Mesenchymal stem cell of the bone marrow (primary cell): Measurements from ENCODE around the genes HCAR3 and DENR.

- CAGE, long polyA plus RNA: no peak
Observed at GRCh38 chr12:122142981-122143238, 31.1 kb downstream of the IL31 start.

DNA sequence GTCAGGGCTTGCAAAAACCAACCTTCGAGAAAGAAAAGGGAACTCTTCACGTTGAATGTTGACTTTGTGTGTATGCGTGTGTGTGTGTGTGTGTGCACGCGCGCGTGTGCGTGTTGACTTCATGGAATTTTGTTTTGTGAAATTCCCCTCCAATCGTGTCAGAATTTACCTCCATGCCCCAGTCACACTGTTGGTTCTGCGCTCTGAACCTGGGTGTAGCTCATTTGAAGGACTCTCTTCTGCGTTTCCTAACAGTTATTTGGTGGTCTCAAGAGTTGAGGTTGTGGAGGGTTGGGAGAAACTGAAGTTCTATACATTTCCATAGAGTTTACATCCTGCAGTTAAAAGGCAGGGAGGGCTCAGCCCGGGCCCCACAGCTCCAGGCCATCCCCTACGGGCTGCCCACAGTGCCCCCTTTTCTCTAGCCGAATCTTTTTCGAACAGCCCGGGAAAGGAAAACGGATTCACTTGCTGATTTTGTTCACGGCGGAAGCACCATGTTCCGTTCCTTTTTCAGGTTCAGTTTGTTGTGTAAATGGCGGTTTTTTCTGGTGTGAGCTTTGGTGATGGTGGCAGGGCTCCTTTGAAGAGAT lies 27.4 kb downstream of the IL31 start:
- CAGE, long polyA plus RNA: no peak

- CAGE, long polyA plus RNA: no peak
Observed at GRCh38 chr12:122185614-122185979, 2.7 kb downstream of the LRRC43 start.

DNA sequence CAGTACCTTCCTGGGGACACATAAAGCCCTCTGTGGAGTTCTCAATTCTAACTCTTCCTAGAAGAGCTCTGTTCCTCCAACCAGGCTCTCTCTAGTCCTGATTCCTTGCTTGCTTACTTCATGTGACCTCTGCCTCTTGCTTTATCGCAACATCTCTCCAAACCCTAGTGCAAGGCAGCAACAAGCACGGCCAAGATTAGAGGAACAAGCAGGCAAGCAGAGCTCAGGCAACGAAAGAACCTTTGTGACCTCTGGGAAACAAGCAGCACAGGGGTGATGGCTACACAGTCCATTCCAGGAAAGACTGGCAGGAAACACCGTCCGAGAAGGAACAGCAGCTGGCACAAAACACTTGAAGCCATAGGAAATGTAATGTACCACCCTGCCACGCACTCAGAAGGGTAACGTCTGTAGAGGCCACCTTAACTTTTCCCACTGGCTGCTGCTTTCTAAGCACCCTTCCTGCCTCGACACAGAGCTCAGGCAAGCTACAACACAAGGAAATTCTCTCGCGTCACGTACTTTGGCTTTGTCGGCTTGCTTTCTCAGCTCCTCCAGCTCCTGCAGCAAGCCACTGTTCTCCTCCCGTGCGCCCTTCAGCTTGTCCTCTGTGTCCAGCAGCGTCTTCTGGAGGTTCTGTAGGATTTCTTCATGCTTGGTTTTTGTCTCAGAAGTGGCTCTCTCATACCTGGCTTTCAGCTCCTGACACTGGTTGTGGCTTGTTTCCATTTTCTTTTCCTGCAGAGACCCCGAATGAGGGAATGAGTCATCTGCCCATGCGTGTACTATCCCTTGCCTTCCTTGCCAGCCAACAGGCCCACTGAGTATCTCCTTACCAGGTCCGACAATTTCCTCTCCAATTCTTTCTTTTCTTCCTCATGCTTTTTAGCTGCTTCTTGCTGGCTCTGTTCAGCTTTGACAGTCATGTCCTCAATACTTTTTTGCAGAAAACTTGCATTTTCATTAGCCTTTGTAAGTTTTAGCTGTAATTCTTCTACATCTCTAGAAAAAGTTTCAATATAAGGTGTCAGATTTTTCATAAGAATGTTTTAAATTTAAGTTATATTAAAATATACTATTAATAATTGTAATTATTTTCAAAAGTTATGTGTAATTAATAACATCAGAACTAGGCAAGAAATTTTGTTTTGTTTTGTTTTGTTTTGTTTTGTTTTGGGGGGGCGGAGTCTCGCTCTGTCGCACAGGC lies 61.5 kb upstream of the VPS33A start:
- CAGE, long polyA plus RNA: no peak

GRCh38 chr12:122374567-122375298 lies 47.7 kb downstream of the CLIP1 start:
- CAGE, long polyA plus RNA: no peak

- CAGE, long polyA plus RNA: no peak
Observed at GRCh38 chr12:122398924-122399890, 23.3 kb downstream of the CLIP1 start.

GRCh38 chr12:122423797-122424086 lies 1.3 kb upstream of the CLIP1 start:
- CAGE, long polyA plus RNA: no peak

DNA sequence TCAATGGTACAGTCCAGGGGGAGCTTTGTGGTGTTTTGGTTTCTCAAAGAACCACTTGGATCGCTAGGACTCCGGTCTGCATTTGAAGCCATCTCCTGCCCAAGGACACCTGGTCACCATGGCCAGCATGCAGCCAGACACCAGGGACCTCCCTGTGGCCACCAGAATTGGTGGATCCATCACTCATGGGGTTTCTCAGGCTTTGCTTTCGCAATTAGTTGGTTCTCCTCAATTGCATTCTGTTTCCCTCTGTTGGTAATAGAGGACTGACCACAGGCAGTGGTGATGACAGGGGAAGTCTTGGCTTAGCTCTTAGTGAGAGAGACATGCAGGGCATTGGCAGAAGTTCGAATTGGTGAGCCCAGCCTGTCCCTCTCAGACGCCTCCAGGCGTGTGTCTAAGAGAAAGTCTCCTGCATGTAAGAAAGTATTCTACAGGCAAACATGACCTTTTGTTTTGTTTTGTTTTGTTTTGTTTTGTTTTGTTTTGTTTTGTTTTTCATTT lies 21.4 kb downstream of the HCAR2 start:
- CAGE, long polyA plus RNA: no peak

DNA sequence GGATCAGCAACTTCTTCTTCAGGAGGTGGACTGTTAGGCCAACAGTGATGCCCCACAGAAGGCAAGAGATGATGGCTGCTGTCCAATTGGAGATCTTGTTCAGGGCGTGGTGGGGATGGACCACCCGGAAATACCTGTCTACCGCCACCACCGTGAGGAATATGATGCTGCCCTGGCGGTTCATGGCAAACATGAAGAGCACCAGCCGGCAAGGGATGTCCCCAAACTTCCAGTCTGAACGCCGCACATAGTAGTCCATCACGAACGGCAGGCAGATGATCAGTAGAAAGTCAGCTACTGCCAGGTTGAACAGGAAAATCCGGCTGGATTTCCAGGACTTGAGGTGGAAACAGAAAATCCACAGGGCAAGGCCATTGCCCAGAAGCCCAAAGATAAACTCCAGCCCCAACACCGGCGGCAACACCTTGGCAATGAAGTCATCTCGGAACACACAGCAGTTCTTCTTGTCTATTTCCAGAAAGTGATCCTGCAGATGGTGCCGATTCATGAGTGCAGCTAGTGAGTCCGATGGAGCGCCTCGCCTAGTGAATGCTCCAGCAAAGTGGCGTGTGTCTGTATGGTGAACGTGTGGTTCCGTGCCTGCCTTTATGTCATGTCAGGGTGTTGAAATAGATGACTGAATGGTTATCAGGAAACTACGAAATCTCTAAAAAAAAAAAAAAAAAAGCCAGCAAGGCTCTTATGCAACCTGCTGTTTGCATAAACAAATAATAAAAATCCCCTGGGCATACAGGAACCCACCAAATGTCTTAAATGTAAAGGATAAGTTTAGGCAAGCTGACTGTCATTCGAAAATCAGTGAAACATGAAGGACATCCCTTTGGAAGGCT lies at the start of gene HCAR3:
TSS of gene HCAR3 (minus strand) at position 582 of the 851 bp plus-strand sequence.
- CAGE, long polyA plus RNA: no peak

DNA sequence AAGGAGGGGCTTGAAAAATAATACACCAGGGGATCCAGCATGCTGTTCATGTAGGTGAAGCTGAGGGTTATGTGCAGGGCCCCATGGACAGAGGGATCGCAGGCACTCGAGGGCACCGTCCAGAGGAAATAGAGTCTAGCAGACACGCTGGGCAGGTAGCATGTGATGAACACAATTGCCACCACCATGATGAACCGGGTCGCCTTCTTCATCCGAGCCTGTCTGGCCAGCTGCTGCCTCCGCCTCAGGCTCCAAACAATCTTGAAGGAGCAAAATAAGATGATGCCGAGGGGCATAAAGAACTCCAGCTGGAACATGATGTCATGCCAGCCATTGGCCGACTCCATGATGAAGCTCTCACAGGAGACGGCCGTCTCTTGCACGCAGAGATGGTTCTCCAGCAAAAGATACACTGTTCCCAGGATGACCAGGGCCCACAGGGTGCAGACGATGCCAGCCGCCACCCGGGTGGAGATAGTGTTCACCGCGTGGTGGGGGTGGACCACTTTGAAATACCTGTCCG lies 1.1 kb downstream of the HCAR1 start:
- CAGE, long polyA plus RNA: no peak

DNA sequence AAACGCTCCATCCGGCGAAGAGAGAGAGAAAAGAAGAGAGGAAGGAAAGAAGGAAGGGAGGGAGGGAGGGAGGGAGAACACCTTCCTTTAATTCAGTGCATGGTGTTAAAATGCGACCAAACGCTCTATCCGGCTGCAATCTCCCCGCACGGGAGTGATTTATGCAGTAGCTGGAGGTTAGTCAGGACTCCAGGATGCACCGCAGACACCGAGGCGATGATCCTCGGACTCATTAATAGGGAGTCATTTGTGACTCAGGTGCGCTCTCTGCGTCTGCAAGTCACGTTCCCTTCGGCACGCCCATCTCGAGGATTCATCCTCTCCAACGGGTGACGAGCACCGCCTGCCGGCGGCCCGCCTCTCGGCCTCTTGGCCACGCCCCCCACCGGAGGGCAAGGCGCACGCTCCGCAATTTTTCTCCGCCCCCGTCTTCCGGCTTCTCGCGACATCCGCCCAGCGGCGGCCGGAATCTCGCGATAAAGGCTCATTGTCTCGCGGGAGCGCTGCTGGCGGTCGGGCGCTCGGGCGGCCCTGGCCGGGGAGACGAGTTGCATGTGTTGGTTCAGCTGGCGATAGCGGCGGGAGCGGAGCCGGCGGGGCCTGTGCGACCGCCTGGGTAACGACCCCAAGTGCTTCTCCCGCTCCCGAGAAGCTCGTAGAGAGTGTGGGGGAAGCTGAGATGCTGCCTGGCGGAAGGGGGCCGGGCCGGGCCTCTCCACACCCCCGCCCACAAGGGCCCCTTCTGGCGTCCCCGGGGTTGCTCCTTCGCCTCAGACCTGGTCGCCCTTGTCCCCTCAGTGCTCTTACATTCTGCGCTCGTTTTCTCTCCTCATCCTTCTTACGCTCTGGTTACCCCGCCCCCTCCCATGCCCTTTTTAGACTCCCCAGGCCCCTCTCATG lies at the start of gene DENR:
TSS of gene DENR (plus strand) at position 490 of the 900 bp plus-strand sequence.
- CAGE, long polyA plus RNA: no peak

DNA sequence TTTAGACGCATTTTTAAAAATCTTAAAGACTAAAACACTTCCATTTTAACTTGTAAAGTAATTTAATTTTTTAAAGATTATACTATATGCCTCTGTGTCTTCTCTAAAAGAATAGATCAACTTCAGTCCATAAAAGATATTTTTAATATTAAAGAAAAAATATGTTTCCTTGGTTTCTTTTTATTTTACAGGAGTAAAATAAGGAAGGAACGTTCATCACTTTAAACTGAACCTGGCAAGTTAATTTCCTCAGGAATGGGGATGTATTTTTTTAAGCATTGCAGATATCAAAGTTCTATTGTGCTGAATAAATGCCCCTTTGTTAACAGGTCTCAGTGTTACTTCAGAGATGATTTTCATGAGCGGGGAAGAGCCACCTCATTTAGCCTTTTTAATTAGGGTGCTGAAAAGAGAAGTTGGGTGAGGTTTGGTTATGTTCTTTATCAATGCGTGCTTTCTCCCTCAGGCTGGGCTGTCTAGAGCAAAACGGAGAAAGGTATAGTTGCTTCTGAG lies 8.1 kb upstream of the HIP1R start:
- CAGE, long polyA plus RNA: no peak

DNA sequence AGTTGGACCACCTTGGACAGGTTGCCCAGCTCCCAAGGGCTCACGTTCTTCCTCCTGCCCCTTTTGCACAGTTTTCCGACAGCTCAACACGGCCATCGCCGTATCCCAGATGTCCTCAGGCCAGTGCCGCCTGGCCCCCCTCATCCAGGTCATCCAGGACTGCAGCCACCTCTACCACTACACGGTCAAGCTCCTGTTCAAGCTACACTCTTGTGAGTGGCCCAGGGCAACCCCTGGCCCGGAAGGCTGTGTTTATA lies 18.6 kb downstream of the HIP1R start:
- CAGE, long polyA plus RNA: no peak

GRCh38 chr12:122861923-122862645 lies 26.8 kb downstream of the HIP1R start:
- CAGE, long polyA plus RNA: no peak

- CAGE, long polyA plus RNA: no peak
Observed at GRCh38 chr12:122875072-122876113, 20.5 kb downstream of the VPS37B start.

DNA sequence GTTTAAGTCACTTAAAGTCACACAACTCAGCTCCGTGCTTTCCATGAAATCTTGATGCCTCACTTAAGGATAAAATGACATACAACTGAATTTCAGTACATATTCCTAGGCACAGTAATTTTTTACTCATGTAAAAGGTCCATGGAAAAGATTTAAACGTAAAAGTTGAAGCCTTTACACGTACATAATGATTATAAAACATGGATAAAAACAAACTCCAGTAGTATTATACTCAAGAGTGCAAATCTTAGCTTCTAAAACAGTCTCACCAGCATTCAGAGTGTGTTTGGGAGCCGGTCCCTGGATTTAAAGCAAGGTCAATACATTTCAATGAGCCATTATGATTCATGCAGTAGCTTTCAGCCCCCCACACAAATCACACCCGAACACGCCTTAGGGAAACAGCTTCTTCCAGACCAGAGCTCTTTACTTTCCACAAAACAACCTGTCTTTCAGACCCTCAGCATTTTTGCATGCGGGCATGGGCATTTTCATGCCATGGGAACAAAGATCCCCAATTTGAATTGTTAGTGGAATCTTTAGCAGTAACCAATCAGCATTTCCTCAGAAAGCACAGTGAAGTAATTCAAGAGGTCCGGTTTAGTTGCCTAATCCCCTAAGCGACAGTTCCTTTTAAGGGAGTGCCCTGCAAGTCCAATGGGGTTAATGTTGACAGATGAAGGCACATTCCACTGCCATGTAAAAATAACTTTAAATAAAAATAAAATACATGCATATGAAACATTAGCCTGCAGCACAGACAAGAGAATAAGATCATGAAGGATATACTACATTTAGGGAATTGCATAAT lies 4.3 kb downstream of the VPS37B start:
- CAGE, long polyA plus RNA: no peak

DNA sequence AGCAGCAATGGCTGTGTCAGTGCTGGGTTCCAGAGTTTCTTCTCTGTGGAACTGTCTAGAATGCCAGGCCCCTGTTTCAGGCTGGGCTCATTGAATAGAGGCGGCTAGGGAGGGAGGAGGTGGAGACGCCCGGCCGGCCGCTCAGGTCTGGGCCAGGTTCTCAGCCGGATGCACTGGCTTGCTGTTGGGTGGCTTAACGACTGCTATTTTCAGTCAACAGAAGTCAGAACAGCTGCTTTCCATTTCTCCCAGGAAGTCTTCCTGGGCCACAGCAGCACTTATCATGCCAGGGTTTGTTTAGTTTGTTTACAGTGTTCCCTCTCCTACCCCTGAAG lies 26.0 kb upstream of the VPS37B start:
- CAGE, long polyA plus RNA: no peak

DNA sequence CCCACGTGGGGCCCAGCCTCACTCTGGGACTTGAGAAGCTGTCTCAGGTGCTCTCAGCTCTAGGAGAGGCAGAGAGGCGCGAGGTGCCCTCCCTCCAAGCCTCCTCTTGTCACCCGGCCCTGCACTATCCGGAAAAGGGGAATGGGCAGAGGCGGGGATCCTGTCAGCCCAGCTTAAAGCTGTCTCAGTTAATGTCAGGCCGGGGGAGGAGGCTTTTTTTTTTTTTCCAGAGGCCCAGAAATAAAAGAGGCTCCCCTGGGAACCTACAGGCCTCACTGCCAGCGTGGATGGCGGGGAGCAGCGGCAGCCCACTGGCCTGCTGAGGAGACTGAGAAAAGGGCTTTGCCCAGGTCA lies 769 bp downstream of the ABCB9 start:
- CAGE, long polyA plus RNA: no peak

- CAGE, long polyA plus RNA: no peak
Observed at GRCh38 chr12:122995219-122995847, 14.9 kb downstream of the ARL6IP4 start.

DNA sequence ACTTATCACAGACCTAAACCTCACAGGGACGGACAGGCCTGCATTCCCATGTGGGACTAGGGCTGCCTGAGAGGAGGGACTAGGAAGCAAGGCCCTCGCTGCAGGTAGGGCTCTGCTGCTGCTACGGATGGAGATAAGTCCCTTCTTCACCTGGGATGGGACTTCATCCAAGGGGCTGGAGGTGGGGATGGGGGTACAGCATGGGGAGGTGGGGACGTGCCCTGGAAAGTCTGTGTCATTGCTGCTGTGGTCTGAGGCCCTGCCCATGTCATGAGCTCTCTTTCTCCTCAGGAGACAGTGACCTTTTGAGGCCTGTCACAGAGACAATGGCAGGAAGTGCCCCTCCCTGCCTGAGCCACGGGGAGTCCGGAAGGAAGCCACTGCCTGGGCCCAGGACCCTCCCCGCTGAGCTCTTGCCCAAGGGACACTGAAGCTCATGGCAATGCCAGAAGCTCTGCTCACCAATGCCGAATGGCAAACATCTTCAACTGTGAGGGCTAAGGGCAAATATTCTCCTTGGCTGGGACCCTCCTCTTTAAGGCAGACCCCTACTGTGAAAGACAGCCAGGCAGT lies 43.9 kb downstream of the PITPNM2 start:
- CAGE, long polyA plus RNA: no peak